Left lung (tissue), 1 donor: ENCODE measurements around a stretch of chr2.

GRCh38 chr2:201433080-201433505, 18.2 kb downstream of the TRAK2 start:
- PRO-cap: no peak

DNA sequence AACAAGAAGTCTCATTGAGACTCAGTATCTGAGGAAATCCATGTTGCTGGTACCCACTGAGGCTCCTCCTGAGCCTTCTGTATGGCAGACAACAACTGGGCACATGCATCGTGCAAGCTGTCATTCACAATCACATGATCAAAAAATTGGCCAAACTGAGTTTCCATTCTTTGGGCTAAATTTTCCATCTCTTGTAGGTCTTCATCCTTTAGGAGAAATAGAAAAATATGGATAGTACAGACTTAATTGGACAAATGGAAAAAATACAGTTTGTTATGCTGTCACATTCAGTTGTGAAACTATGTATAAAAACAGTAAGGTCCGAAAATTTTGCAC, 1.9 kb upstream of the TMEM237 start:
- PRO-cap: no peak

DNA sequence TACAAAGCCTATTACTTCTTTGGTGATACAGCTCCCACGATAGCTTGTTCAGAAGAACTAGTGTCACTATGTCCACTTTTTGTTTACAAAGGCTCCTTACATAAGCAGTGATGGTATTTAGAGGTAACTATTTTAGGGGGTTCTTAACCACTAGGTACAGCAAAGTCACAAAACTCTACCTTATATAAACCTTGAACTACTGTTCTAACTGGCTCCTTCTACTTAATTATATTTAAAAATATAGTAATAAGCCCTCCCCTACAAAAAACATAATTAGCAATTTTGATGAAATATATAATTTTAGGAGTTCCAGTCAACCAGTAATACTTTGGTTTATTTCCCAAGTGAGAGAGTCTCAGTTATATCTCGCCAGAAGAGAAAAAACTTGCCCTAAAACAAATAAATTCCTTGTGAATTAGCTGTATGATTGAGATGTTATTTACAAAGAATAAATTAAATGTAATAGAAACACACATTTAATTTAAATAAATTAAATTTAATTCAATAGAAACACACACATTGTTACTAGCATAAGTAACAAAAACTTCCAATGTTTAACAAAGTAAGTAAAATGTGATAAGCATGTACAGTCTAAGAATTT, 21.7 kb downstream of the ALS2 start:
- PRO-cap: no peak

- PRO-cap: no peak
These were observed 452 bp downstream of the ALS2 start for GRCh38 chr2:201780280-201780682.

DNA sequence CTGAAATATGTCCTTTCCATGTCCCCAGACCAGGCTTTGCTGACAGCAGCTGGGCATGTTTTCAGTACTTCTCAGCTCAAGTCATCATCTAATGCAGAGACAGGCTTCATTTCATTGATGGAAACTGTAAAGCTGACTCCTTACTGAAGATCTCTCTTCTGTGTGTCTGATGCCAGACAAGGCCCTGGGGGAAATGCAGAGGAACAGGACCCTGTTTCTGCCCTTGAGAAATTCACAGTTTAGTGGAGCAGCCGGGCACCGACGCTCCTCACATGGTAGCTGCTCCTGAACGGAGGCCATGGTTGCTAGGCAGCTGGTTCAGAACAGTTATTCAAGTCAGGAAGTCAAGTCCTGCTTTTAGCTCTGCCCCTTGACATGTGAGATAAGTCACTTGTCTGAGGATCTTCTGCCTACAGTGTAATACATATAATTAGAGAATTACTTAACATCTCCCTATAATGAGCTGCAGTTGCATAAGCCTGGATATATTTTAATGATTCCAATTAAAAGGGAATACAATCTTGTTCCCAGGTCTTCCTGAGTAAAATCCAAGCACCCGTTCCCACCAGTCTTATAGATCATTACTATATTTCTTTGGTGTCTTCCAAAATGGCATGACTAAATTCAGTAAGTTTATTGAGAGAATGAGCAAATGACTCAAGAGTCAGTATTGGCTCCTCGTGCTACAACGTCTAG, 24.4 kb upstream of the FZD7 start:
- PRO-cap: no peak

- PRO-cap: no peak
These were observed 8.9 kb upstream of the KIAA2012 start for GRCh38 chr2:202063983-202064637.

DNA sequence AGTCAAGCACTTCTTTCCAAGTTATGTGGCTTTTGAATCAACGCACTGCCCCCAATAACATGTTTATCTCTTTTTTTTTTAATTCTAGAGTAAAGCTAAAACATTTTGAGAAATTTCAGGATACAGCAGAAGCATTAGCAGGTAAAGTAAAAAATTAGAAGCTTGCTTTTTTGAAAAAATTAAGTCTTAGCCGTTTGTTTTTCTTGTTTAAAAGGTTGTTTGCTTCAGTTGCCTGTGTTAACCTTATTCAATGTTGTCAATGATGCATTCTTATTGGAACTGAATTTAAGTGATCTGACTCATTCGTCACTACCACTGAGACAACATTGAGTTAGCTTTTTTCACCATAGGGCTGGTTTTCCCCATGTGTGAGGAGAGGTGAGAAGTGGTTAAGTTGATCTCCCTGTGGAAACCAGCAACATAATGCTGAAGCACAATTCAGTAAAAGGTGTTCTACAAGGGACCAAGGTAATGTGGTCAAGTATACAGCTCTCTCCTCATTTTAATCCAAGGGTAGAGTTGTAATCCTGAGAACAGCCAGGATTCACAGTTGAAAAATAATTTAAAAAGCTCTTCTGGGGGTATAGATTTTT, 12.4 kb downstream of the NOP58 start:
- PRO-cap: no peak

- PRO-cap: unidirectional peak, plus-strand start at chr2:202569831
These were observed 65.1 kb upstream of the FAM117B start for GRCh38 chr2:202569613-202570037.

GRCh38 chr2:203022440-203023229, 8.0 kb downstream of the NBEAL1 start:
- PRO-cap: no peak

DNA sequence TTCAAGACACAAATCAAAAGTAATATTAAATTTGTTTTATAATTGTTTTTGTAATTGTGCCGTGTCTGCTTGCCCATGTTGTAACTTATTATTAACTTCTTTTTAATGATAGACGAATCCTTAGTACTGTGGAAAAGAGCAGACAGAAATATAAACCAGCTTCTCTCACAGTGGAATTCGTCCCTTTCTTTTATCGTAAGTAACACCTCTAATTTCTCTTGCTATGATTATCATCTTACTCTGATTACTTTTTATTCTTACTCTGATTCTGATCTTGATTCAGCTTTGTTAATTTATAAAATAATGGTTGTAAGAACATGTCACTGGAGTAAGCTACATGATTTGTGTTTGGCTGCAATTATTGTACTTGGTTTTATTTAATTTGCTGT, 53.6 kb downstream of the NBEAL1 start:
- PRO-cap: no peak

DNA sequence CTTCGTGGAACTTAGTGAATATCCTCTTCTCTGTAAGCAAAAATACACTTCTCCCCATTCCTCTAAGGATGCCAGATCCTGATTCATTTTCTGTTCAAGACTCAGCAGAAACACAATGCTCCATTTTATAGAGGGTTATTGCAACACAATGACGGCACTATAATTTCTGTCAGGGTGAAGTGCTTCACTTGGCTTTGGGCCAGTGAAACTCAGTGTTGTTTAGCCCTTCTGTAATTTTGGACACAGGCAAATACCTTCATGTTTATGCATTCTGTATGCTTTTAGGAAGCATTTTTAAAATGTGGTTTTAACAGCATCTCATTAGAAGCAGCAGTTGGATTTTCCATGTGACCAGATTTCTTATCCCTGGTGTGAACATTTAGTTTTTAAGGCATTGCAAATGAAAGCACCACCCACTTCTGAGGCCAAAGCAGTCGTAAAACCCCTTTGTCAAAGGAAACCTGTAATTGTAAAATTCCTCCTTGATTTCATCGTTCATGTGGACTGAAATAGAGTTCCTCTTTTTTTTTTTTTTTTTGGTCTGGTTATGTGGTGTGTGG, 56.5 kb upstream of the CD28 start:
- PRO-cap: no peak

GRCh38 chr2:203656425-203657126, 49.9 kb upstream of the CD28 start:
- PRO-cap: no peak

DNA sequence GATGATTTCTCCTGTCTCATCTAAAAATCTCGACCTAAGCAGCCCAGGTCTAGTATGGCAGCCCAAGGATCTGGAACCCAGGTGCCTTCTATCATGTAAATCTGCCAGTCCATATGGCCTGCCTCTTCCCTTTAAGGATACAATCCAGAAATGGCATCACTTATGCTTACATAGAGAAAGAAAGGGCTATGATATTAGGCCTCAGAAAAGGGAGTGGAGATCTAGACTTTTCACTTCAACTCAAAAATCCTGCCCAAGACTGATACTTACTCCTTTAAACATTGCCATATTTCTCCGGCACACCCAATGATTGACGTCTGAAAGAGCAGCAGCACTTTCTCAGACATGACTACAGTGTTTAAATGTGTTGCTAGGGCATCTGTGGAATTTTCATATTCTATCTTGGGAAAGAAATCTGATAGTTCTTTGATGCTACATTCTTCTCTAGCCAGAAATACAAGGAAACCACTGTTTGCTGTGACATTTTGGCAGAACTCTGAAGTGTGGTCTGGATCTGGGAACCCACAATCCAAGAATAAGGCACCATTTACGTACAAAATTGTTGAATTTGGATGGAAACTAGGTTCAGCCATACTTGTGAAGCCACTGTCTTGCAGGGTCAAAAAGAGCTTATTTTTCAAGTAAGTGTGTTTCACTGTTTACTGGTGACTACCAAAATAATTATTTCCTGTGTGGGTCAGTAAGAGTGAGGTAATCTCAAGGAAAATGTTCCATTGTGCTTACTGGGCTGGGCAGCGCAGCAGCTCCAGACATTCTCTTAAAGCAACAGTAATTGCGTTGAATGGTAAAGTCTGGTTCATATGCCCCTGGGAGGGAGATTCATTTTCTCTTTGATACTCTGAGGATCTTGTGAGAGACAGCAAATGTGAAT, 21.4 kb upstream of the CD28 start:
- PRO-cap: no peak

GRCh38 chr2:203717758-203718599, 11.5 kb downstream of the CD28 start:
- PRO-cap: no peak

GRCh38 chr2:203869888-203870252, 2.3 kb downstream of the CTLA4 start:
- PRO-cap: bidirectional peak, plus-strand start at chr2:203869987, minus-strand start at chr2:203869963

- PRO-cap: no peak
These were observed 78.9 kb downstream of the ICOS start for GRCh38 chr2:204015322-204015963.

DNA sequence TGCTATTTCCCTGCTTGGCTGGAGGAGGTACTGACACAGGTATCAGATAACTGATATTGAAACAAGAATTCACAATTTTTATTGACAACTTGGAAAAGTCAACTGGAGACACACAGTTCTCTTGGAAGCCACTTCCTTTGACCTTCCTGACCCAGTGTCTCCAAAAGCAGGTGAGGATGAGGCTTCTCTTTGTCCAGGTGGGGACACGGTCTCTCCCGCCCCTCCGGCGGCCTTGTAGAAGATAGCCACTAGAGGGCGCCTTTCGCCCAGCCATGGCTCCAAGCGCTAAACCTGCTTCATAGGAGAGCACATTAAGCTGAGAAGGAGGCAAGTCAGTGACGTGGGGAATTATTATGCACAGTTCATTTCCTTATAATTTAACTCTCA, 208.6 kb downstream of the ICOS start:
- PRO-cap: unidirectional peak, plus-strand start at position 314 of the sequence

DNA sequence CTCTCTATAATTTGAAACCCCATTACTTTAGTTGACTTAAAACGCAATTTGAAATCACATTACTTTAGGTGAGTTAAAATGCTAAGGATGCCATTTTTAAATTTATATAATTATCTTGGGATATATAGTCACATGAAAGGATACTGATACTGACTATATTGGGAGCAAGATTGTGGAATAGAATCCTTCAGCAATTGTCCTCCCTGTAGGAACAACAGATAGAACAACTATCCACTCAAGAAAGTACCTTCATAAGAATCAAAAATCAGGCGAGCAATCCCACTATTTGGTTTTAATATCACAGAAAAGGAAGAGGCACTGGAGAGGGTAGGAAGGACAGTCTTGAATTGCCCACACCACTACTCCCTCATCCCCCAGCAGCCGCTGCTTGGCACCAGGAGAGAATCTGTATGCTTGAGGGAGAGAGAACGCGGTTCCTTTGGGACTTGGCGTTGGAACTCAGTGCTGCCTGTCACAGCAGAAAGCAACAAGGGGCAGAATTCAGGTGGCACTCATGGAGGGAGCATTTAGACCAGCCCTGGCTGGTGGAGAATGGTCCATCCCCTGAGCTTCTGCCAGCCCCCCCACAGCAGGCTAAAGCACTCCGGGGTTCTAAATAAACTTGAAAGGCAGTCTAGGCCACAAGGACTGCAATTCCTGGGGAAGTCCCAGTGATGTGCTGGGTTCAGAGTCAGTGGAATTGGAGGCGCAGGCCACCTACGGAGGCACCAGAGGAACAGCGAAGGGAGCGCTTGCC, 252.7 kb downstream of the PARD3B start:
- PRO-cap: no peak

DNA sequence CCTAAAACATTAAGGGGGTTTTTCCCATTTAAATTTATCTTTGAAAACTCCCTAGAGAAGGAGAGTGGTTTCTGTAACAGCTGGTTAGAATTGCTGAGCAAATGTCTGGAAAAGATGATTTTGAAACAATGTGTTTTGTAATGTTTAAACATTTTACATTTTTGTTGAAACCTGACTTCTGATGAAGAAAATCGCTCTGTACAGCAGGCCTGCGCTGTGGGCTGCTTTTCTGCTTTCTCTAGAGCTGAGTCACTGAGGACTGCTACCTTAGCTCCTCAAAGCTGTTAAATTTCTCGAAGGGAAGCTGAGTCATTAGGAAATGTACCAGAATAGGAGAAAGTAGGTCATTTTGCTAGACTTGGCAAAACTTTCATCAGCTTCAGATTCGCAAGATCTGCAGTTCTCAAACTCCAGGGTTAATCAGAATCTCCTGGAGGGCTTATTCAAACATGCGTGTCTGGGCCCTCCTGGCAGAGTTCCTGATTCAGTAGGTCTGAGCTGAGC, 297.4 kb downstream of the PARD3B start:
- PRO-cap: no peak

DNA sequence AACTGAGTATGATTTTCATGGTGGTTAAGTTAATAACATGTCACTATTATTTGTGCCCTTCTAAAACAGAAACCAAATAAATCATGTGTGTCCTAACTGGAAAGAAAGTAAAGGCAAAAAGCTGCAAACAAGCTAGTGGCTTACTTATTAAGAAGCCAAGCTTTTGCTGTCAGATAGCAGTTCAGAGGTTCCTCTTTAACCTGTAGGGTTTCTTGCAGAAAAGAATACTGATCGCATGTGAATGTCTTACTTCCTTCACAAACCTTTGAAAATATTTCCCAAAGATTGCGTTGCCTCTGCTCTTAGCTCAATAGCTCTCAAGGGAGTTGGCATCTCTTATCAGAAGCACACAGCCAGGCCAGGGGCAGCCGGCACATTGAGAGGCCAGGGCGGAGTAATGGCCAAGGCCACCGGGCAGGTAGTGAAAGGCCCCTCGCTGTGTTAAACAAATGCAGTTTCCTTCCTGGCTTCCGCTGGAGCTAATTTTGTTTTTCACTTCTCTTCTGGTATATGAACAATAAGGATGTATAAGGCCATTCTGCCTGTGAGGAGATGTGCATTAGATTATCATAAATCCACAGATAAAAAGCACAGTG, 542.5 kb upstream of the NRP2 start:
- PRO-cap: no peak